Pulmonary lymph node (tissue), 1 donor: ENCODE measurements around the genes RHBDF1 and PRR35.

DNA sequence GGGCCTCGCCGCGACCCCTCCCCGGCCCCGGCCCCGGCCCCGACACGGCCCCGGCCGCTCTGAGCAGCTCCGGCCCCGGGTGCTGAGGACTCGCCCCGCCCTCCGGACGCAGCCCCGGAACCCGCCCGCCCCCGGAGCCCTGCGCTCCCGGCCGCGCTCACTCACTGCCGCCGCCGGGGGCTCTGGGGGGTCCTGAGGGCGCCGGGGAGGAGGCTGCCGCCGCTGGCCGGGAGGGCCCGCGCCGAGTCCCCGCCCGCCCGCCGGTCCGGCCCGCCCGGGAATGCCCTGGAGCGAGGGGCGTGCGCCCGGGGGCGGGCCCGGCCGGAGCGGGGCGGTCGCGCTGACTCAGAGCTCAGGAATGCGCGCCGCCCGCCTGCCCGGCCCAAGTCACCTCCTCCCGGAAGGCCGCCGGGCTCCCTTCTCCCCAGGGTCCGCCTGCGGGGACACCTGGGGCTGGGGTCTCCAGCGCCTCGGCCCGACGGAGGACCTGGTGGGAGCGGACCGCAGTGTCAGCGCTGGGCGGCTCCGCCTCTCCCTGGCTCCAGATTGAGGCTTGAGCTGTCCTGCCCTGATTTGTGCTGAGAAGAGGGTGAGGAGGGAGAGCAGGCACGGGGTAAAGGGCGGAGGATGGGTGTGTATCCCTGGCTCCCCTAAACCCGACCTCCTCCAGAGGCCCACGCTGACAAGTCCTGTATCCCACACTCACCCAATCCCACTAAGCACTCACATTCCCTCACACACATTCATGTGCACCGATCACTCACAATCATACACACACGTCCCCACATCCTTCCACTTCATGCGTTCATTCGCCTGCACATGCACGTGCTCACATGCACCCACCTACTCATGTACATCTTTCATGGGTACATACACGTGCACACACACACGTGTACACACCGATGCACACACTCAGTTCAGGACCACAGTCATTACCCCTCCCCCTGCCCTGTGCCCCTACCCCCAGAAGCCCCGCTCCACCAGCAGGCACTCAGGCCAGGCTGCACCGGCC is at the start of gene RHBDF1:
TSS of gene RHBDF1 (minus strand) at position 284 of the 1,012 bp plus-strand sequence.
- PRO-cap = unidirectional peak, minus-strand start at position 267 of the sequence

GRCh38 chr16:89624-90177 is 11.7 kb downstream of the MPG start:
- PRO-cap = no peak

GRCh38 chr16:153884-154746 is 1.7 kb downstream of the HBZ start:
- PRO-cap = no peak

DNA sequence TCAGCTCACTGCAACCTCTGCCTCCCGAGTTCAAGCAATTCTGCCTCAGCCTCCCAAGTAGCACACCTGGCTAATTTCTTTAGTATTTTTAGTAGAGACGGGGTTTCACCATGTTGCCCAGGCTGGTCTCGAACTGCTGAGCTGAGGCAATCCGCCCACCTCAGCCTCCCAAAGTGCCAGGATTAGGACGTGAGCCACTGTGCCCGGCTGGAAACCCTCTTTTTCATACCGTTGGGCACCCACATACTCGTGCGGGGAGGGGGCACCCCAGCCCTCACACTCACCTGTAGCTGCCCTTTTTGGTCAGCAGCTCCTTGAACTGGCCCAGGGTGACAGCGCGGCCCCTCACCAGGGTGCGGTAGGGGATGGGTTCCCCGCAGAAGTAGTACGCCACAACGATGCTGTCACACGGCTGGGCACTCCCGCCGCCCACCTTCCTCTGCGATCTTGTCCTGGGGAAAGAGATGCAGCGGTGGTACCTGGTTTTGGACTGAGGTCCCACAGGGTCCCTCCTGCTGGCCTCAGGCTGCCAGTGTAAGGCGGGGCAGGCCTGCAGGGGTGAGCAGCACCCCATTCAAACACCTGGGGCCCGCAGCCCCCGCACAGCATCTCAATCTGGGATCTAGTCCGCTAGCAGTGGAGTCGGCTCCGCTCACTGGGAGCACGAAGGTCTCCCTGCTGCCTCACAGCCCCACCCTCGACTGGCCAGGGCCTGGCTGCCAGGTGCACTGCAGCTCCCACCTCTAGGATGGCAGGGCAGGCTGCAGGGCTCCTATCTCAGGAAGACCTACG is 6.4 kb downstream of the PDIA2 start:
- PRO-cap = no peak

DNA sequence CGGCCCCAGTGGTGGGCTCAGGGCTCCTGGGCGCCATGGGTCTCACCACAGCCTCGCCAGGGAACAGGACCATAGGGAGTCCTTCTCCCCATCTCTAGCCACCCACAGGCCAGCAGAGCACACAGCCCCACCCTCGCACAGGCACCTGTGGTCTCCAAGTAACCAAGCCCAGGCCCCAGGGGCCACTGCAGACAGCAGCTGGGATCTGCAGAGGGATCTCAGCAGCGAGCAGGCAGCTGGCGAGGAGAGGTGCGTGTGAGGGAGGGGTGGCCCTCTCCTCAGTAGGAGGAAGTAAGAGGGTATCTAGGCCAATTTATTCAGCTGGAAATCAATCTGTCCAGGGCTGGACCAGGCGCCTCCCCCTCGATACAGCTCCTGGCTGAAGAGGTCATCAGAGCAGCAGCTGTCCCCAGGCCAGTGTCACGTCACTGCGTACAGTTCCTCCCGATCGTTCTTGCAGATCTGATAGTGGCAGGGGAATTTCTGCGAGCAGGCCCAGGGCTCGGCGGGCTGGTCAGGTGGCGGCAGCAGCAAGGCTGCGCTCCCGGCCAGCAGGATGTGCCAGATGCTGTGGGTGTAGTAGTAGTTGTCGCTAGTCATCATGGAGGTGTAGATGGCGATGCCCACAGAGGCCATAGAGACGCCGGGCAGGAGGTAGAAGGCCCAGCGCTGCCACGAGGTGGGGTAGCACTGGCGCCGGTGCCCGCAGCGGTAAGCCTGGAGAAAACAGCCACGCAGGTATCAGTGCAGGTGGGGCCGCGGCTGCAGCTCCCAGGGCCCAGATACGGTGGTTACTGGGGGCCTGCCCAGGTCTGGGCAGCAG is 1.4 kb upstream of the MRPL28 start:
- PRO-cap = no peak

DNA sequence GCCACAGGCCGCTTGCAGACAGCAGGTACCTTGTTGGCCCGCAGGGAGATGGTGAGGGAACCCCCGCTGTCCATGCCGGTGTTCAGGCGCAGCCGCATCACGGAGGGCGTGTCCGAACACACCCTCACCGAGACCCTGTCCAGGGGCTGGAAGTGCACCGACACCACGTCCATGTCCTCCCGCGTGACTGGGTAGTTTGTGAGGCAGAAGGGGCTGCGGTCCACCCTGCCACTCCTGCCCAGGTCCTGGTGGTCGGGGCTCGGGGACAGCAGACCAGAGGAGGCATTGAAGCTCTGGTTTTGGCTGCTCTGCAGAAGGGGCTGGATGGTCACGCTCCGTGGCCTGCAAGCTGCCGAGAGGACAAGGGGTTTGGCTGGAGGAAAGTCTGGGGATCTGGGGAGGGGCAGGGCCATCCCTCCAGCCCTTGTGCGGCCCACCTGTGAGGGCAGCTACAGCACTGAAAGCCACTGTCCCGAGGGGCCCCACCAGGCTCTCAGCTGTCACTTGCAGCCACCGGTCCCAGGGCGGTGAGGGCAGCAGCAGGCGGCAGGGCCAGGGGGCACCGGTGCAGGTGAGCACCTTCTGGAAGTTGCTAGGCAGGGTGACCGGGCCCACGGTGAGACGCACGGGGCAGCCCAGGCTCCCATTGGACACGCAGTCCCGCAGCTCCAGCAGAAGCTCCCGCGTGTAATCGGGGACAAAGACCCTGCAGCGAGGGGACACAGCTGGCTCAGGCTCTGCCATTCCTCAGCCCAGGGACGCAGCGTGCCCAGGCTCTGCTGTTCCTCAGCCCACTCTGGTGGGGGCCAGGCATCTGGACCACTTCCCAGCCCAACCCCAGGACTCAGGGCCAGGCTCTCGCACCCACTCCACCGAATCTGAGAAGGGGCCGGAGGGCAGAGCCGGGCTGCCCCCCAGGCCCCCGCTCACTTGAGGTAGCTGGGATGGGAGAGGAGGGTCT is 5.4 kb downstream of the PGAP6 start:
- PRO-cap = no peak

DNA sequence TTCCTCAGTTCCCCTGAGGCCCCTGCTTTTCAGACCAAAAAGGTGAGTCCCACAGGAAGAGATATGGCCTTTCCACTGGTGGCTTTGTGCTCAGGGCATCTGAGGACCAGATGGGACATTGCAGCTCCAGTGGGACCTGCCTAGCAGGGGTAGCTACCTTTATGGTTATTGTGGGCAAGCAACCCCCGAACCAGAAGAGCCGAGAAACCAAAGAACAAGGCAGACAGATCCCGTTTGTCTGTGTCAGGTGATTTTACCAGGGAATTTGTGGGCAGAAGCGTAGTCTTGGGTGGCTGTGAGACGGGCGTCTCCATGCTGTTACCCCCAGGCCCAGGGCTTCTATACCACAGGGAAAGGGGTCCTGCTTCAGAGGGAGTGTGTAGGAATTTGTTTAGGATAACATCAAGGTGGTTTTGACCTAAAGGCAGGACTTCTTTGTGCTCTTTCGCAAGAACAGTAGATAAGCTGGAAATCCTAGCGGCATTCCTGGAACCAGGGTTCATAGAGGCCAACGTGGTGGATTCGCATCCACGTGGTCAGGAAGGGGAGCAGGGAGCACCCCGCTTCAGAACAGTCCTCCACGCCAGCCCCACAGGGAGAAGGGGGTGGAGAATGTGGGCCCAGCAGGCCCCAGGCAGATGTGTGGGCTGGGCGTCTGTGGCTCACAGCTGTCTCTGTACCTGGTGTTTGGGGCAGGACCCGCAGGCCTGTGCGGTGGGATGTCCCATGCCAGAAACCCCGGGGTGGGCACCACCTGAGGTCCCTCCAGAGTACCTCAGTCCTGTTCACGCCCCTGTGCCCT is 3.9 kb downstream of the DECR2 start:
- PRO-cap = no peak

- PRO-cap = no peak
Measured at GRCh38 chr16:492510-492943, 35.0 kb upstream of the CAPN15 start.

DNA sequence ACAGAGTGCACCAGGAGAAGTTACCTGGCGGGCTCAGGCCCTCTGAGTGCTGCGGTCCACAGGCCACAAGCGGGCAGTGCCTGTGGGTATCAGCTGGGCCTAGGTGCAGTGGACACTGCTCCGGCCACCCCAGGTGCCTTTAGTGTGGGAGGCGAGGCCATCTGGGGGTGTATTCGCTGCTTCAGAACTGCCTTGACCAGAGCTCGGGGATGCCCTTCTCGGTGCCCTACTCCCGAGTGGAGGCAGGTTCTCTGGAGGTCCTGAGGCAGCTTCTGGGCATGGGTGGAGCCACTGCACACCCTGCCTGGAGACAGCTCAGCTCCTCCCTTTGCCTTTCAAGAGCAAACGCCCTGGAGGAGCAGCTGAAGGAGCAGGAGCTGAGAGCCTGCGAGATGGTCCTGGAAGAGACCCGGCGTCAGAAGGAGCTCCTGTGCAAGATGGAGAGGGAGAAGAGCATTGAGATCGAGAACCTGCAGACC is 17.2 kb upstream of the CAPN15 start:
- PRO-cap = no peak

GRCh38 chr16:518819-519289 is 8.7 kb upstream of the CAPN15 start:
- PRO-cap = no peak

DNA sequence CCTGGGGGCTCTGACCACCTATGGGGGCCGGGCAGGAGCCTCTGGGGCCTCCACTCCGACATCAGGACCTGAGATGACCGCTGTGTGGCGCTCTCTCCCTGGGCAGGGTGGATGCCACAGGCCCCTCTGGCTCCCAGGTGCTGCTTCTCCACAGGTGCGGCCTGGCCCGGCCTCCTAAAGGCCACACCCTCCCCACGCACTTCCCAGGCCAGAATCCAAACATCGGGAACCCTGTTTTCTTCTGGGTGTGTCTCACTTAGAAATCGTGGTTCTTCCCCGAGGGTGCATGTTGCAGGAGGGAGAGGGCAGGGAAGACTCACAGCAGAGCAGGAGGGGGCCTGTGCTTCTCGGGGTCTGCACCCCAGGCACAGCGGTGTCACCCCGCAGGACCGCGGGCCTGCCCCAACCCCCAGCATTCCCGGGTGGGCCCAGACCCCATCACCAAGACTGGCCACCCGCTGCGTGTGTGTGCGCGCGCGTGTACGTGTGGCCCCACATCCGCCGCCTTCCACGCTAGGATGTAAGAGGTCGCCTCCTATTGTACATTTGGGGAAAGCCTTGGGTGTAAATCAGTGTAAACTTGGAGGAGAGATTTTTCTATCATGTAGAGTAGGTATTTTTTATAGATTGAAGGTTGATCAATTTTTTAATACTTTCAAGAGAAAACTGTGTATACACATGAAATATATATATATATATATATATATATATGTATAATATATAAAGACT is 5.8 kb upstream of the CAPN15 start:
- PRO-cap = no peak

GRCh38 chr16:526315-527003 is 1.1 kb upstream of the CAPN15 start:
- PRO-cap = no peak

- PRO-cap = no peak
Measured at GRCh38 chr16:534245-535021, 6.9 kb downstream of the CAPN15 start.

- PRO-cap = no peak
Measured at GRCh38 chr16:560063-560743, at the start of gene PRR35. TSS of gene PRR35 (plus strand) at chr16:560394.

DNA sequence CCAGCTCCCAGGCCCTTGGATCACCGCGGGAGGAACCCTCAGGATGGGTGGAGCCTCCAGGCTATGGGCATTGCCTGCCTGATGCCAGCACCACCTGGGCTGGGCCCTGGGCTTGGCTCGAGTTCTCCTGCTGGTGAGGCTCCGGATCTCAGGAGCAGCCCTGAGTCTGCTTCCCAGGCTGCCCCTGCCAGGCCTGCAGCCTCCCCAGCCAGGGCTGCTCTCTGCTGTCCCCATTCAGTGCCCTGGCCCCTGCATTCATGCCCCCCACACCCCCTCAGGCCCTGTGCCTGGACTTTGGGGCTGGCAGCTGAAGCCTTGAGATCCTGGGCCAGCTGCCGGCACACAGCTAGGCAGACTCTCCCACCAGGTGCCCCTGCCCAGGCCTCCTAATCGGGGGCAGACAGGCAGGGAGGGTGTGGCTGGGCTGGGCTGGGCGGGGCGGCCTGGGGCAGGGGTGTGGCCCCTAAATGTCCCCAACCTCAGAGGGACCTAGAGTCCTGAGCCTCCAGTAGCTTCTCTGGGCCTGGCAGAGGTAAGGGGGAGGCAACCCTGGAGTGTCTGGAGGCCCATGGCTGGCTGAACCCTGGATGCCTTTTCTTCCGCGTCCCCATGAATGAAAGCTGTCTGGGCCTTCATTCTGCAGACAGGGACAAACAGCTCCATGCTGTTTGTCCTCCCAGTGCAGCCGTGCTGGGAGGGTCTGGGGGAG is 1.2 kb upstream of the PIGQ start:
- PRO-cap = no peak

- PRO-cap = no peak
Measured at GRCh38 chr16:635489-635839, 641 bp downstream of the METTL26 start.

DNA sequence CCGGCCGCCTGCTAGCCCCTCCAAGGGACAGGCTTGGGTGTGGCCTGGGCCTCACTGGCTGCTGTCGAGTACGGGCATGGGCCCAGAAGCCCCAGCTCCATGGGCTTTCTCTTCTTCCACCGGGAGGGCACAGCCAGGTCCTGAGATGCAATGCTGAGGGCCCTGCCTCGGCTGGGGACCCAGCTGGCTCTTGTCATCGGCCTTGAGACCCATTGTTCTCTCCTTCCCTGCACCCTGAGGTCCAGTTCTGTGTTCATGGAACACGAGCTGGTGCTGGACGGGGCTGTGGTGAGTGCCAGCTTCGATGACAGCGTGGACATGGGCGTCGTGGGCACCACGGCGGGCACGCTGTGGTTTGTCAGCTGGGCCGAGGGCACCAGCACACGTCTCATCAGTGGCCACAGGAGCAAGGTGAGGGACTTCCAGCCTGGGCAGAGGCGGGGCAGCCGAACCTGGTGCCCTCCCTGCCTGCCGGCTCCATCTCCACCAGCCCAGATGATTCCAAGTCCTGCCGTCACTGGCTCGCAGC is 5.4 kb upstream of the RHOT2 start:
- PRO-cap = no peak

- PRO-cap = no peak
Measured at GRCh38 chr16:680932-681287, 700 bp downstream of the STUB1 start.

DNA sequence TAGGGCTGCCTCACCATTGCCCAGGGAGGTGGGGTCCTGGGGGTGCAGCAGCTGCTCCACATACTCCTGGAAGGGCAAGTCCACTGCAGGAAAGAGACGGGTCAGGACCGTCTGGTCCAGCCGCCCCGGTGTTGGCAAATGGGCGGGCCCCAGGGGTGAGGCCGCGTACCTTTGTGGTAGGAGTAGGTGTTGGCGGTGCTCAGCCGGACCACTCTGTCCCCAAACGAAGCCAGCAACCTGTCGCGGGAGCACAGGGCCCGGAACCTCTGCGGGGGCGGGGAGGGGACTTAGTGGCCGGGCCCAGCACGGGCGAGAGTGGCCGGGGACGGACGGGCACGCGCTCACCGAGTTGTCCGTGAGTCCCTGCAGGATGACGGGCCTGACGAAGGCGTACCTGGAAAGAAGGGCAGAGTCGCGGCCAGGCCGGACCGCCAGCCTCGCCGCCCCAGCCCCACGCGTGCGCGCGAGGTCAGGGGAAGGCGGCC is 576 bp downstream of the JMJD8 start:
- PRO-cap = no peak

GRCh38 chr16:714126-714380 is 865 bp upstream of the METRN start:
- PRO-cap = no peak